Ureter (tissue), 1 donor: Measurements from ENCODE around the gene C16orf74.

GRCh38 chr16:85636247-85636815, 23.2 kb downstream of the GSE1 start:
- PRO-cap, result no peak

- PRO-cap, result no peak
These were observed 27.6 kb downstream of the GINS2 start for GRCh38 chr16:85660991-85661727.

GRCh38 chr16:85661891-85662458, 26.8 kb downstream of the GINS2 start:
- PRO-cap, result no peak

- PRO-cap, result unidirectional peak, plus-strand start at chr16:85750372
These were observed 791 bp downstream of the C16orf74 start for GRCh38 chr16:85749848-85750761.

DNA sequence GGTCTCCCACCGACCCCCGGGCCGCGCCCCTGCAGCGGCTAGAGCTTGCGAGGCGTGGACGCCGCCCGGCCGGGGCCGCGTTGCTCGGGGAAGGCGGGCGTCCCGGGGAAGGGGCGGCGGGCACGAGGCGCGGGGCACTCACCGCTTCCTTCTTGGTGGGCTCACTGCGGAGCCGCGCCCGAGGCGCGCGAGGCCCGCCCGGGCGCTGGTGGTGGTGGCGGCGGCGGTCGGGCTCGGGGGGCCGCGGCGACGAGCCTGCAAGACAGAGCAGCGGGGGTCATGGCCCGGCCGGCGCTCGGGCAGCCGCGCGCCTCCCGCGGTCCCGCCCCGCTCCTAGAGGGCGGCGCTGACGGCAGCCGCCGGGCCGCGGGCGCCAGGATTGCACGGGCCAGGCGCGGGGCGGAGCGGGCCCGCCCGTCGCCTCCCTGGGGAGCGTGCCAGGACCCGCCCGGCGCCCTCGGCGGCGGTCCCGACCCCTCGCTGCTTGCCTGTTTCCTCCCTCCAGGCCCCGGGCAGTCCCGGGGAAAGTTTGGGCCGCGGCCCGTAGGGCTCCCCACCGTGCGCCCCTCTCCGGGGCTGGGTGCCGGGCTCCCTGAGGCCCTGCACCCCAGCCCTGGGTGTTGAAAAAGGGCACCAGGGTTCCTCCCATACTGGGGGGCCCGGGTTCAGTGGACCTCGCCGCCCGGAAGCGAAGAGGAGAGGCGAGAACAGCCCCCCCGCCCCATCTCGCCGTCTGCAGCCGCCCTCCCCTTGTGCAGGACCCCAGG, at the start of gene C16orf74:
Gene C16orf74 (minus strand): TSS at position 313 of the 767 bp plus-strand sequence.
- PRO-cap, result no peak

DNA sequence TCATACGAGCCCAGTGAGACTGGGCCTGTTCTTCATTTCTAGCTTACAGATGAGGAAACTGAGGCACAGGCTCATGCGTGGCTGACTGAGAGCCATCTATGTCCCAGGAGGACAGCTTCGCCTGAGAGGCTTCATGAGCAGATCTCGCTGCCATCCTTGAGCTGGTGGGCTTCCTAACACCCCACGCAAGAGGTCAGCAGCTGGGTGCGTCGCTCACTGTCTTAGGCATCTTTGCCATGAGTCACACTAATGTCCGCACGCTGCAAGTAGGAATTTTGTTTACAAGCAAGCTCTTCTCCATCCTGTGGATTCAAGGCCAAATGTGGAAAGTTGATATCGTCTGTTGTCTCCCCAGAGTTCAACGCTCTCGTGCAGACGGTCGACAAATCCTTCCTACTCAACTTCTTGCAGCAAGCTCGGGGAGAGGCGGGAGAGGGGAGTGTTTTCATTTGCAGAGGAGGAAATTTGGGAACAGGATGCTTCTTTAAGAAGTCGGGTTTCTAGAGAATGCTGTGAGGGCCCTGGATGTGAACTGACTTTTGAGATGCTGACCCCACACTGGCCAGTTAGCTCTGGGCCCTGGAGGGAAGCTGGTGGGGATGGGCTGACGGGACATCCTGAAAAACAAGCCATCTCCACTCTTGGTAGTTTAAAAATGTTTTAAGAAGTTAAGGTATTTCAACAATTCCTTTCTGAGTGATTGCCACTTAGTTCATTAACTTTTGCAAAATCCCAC, 24.8 kb downstream of the IRF8 start:
- PRO-cap, result no peak

DNA sequence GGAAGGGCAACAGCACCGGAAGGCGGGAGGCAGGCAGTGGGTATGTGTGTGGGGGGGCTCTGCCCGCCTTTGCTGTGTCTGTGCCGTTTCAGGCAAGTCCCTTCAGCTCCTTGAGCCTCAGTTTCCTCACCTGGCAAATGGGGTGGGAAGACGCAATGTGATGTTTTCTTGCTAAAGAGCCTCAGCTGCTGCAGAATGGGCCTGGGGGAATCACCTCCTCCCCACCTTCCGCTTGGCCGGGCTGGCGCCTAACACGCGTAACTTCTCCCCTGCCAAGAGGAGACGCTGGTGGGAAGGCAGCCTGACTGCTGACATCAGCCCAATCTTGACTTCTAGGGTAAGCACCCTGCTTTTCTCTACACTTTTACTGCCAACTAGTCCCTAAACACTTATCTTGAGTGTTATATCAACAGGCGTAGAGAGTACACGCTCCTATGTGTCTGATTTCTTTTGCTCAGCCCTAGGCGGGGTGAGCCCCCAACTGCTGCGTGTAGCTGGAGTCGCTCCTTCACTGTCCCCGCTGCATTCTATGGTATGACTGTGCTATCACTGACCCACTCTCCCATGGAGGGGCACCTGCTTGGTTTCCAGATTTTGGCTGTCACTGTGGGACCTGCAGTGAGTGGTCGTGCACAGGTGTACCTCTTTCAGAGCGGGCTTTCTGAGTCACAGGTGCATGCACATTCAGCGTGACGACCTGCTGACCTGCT, 33.1 kb downstream of the IRF8 start:
- PRO-cap, result no peak

DNA sequence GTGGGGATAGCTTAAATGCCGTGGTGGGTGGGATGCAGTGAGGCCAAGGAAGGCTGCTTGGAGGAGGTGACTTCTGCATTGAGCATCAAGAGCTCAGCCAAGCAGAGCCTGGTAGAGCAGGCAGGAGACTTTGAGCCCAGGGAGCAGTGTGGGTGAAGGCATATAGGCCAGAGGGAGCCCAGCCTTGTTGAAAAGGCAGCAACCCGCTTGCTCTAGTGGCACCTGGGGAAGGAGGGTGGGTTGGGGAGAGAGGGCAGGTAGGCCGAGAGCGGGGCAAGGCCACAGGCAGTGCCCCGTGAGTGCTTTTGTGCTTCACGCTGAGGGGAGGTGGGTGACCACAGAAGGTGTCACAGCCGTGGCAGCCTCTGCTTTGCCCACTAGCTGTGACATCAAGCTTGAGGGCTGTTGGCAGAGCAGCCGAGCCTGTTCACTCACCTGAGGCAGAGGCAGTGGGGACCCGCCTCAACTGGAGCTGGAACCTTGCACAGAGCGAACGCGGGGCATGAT, 56.0 kb downstream of the IRF8 start:
- PRO-cap, result no peak

DNA sequence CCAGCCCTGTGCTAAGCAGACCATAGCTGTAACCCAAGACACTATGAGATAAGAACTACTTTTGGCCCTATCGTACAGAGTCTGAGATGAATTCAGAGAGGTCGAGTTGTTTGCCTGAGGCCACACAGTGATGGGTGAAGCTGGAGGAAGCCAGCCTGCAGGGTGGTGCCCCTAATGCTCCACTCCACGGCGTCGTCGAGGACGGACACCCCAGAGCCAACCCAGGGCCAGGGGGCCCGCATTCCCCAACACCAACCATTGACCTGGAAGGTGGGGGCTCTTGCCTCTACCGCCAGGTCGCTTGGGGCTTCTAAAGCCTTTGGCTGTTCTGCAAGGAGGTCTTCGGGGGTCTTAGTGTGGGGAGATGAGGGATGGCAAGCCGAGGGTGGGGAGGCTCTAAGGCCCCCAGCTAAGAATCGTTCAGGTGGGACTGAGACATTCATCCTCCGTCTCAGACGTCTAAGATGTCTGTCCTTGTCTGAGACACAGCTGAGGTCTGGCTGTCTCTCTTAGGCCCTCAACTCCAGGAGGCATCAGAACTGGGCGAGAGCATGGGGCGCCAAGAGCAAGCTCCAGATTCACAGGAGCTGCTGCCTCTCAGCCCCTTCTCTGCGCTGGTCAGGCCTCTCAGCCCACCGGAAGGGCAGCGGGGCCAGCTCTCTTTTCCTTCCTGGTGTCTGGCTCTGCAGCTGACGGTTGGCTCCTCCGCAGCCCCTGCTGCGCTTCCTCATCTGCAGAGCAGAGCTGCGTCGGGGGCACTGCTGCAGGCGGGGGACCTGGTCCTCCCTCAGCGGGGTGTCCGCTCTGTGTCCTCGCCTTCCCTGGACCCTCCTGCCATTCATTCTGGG, 84.3 kb downstream of the IRF8 start:
- PRO-cap, result no peak

DNA sequence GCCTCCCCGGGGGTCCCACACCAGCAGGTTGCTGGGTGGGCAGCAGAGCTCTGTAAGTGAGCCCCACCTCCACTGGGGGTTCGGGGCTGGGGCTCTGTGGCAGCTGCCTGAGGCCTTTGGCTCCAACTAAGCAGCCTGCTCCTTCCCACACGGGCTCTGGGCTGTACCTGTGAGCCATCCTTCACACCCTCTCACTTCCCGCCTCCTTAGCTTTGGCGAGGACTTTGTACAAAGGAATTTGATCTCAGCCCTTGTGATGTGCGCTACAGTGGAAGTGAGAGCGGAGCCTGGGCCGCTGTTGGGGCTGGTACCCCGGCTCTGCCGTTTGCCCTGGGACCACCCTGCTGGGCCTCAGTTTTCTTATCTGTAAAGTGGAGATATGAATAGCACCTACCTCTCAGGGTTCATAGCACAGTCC, 127.7 kb downstream of the IRF8 start:
- PRO-cap, result no peak

DNA sequence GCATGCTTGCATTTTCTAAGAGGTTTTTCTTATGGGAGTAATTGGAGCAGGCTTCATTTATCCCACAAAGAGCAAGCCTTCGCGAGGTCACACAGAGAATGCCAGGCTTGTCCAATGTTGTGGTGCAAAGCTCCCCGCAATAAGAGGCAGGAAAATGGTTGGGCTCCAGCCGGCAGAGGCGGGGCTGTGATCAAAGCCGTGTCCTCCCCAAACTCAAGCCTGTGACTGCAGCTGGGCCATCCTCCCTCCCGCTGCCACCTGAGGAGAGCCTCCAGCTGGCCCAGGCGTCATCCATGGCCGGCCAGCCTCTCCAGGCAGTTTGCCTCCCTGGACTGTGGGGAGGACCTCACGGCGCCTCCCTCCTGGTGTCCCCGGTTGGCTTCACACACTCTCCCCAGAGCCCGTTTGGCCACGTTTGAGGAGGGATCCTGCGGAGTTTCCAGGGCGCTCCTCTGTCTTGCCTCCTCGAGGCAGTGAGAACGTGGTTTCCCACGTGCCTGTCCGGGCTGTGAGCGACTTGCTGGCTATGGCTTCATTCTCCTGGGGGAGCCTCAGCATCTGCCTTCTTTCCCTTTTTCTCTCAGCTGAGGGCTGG, 134.1 kb downstream of the IRF8 start:
- PRO-cap, result no peak

DNA sequence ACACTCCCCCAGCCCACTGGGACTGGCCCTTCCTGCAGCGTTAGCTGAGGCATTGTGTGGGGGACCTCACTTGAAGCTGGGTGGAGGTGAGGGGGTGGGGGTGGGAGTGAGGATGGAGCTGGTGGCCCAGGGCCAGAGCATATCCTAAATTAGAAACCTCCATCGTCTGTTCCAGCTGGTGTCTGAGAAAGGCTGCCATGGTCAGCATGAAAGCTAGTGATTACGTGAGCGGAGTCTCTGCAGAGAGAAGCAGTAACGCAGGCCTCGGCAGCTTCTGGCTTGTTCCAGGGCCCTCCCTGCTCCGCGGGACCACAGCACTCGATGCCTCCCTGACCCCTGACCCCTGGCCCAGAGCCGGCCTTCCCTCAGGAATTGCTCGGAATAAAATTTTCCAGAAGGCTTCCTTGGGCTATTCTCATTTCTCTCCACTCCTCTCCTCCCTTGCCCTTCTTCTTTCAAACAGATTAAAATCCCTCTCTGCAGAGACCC, 160.9 kb downstream of the IRF8 start:
- PRO-cap, result no peak

DNA sequence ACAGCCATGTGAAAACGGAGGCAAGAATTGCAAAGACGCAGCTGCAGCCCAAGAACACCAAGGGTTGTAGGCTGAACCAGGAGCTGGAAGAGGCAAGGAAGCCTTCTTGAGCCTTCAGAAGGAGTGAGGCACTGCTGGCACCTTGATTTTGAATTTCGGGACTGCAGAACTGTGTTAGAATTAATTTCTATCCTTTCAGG, 243.3 kb downstream of the IRF8 start:
- PRO-cap, result no peak

DNA sequence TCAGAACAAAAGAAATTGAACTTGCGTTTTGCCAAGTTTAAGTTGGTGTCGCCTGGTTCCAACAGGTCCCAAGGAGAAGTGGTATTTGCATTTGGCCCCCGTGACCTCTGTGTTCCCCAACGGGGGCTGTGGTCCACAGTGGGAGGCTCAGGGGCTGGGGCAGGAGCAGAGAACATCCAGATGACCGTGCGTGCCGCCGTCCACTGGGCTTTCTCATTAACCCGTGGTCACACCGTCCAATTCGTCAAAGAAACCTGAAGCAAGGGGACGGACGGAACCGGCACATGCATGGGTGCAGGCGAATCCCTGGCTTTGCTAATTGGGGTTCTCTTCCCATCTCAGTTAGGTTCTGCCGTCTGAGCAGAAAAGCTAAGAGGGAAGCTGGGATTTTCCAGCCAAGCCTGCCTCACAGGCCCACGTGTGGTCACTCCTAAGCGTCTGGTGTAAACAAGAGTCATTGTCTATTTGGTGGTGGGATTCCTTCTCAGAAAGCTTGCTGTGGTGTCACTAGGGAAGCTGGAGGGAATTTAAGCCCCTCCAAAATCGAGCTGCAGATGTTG, 295.9 kb downstream of the IRF8 start:
- PRO-cap, result no peak

GRCh38 chr16:86300781-86301106, 209.6 kb upstream of the FOXF1 start:
- PRO-cap, result no peak

DNA sequence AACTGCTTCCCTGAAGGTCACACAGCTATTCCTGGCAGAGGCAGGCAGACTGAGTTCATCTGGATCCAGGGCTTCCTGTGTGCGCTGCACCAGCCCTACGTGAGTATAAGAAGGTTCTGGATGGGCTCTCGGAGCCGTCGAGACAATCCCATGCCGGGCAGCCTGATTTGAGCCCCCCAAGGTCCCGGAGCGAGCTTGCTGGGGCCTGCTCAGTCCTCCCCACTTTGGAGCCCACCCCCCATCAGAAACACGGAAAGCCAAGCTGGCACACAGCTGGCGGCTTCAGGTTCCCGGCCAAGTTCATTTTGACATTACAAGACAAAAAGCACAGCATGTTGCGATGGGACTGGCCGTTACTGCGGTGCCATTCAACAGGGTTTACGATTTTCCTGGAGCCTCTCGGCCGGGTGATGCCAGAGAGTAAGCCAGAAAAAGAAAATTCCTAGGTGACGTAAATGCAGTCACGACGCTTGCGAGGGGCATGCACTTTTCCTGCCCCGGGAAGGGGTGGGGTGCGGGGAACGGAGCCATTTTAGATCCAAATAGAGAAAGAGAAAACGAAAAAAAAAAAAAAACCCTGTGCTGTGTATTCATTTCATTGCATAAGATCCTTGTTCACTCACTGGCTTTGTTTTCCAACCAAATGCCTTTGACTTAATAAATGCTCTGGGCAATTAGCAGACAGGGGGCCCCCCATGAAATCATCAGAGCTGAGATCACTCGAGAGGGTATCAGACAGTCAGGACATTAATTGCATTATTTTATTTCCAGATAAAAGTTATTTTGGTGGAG, 167.0 kb upstream of the FOXF1 start:
- PRO-cap, result no peak

GRCh38 chr16:86389414-86389901, 120.9 kb upstream of the FOXF1 start:
- PRO-cap, result no peak

DNA sequence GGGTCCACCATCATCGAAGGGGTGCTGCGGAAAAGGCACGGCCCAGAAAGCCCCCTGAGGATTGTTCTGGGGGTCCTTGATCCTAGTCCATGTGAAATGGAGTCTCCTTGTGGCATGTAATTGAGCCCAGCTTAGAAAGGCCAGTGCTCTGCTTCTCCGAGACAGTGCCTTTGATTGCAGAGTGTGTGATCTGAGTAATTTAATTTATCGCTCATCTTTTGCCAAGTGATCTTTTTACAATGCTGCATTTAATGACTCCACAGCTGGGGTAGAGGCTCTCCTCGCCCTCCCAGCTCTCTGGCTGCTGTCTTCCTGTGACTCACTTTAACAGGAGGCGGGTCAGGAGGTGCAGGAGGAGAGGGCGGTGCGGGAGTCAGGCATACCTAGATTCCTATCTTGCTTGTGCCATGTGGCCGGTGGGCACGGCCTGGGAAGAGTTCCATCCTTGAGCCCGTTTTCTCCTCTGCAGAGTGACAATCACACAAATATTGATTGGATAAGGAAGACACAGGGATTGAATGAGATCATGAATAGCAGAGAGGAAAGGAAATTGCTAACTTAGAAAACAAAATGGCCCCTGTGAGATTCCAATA, 113.4 kb upstream of the FOXF1 start:
- PRO-cap, result bidirectional peak, plus-strand start at position 351 of the sequence, minus-strand start at position 299 of the sequence

DNA sequence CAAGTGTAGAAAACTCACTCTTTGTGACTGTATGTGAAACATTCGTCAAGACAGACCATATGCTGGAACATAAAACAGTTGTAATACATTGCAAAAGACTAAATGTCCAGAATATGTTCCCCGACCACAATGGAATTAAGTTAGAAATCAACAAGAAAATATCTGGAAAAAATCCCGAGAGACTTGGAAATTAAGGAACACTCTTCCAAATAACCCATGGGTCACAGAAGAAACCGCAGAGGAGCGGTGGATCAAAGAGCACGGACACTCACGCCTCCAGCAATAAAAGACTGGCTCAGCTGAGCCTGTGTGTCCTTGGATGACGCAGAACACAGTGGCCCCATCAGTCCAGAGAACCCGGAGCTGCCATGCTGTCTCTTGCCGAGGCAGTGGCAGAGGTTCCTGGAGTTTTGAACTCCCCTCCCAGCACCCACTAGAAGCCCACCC, 30.9 kb upstream of the FOXF1 start:
- PRO-cap, result no peak

DNA sequence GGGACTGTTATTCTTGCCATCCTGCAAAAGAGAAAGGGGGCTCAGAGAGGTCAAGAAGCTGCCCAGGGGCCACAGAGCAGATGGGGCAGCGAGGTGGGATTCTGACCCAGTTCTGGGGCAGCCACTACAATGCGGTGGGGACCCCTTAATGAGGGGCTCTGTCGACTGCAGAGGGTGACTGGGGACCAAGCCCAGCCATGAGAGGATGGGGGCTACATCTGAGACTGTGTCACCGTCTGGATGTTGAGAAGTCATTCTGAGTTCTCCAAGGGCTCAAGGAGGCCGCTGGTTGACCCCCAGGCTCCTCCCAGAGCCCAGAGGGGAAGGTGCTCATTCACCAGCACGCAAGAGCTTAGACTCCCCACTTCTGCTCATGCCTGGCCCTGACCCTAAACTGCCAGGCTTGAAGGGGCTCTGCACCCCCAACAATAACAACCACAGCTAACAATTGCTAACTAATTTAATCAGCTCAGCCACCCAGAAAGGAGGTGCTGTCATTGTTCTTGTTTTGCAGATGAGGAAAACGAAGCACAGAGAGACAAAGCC, 9.2 kb upstream of the FOXF1 start:
- PRO-cap, result no peak